Heart (tissue), 3 donors: ENCODE measurements around the genes GDPD4 and CLNS1A.

GRCh38 chr11:75402574-75403626 is 3.6 kb downstream of the RPS3 start:
- RAMPAGE, long total RNA, 2 experiments, result no peak in any of the 2 experiments

DNA sequence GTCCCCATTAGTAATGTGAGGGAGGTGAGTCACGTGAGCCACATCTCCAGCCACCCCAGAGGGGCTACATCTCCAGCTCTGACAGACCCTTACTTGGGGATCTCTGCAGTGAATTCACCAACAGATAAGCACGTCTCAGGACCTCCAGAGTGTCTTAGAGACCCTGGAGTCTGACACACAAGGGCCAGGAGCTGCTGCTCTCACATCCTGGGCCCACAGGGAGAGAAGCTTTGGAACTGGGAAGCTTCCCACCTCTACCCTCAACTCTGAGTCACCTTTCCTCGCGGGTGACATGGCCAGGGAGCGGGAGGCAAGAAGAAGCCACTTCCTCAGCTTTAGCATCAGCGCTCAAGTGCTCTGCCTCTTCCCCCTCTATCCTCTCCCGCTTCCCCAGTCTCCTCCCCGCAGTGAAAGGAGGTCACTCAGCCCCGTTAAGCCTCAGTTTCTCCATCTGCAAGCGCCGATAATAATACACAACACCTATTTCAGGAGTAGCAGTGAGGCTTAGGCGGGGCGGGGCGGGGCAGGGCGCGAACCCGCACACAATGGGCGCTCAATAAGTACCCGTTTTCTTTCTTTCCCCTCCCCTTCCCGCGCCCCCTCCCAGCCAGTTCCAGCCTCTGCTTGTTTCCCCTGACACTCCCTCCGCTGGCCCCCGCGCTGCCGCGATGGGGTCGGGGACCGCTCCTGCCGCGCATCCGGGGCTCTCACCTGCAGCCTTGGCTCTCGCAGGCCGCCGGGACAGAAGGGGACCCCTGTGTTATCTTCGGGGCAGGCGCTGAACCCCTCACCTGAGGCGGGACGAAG is 1.0 kb downstream of the GDPD5 start:
- RAMPAGE, long total RNA, 2 experiments, result no peak in any of the 2 experiments

GRCh38 chr11:75782465-75783002 is 14.0 kb downstream of the DGAT2 start:
- RAMPAGE, long total RNA, 2 experiments, result no peak in any of the 2 experiments

DNA sequence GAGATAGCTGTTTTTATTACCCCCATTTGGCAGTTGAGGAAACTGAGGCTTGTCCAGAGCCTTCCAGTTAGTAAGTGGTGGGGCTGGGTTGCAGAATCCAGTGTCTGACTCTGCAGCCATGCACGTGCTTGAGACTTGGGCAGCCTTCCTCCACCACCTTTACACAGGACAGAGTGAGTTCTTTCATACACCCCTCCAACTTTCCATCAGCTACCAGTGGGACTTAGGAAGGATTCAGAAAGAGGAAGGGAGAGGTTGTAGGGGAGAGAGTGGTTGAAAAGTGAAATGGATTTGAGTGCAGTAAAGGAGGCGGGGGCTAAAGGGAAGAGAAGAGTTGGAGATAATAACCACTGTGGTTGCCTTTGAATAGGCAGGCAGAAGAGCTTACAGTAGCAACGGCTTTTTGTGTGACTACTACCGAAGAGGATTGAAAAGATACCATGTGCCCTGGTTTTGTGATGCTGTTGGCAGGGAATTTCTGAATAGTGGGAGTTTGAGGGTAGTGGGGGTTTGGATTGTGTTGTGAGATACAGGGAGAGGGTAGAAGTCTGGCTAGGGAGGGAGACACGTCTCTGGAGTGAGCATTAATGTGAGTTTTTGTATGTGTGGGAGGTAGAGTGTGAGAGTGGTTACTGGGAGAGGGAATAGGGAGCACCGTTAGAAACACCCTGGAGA is 1.7 kb downstream of the UVRAG start:
- RAMPAGE, long total RNA, 2 experiments, result no peak in any of the 2 experiments

DNA sequence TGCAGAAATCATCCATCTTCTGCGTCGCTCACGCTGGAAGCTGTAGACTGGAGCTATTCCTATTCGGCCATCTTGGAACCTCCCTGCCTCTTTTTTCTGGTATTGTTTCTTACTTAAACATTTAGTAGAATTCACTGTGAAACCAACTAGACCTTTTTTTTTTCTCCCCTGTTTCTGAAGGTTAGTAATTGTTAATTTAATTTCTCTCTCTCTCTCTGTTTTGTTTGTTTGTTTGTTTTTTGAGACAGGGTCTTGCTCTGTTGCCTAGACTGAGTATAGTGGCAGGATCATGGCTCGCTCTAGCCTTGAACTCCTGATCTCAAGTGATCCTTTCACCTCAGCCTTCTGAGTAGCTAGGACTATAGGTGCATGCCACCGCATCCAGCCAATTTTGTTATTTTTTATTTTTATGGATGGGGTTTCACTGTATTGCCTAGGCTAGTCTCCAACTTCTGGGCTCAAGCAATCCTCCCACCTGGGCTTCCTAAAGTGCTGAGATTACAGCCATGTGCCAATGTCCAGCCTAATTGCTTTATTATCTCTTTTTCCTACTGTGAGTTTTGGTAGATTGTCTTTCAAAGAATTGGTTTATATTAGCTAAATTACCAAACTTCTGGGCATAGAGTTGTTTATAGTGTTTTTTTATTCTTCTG is 165.1 kb downstream of the UVRAG start:
- RAMPAGE, long total RNA, 2 experiments, result no peak in any of the 2 experiments

- RAMPAGE, long total RNA, 2 experiments, result no peak in any of the 2 experiments
Measured at GRCh38 chr11:76247932-76248376, 41.7 kb upstream of the WNT11 start.

GRCh38 chr11:76610661-76611545 is 59.6 kb downstream of the LRRC32 start:
- RAMPAGE, long total RNA, 2 experiments, result no peak in any of the 2 experiments

DNA sequence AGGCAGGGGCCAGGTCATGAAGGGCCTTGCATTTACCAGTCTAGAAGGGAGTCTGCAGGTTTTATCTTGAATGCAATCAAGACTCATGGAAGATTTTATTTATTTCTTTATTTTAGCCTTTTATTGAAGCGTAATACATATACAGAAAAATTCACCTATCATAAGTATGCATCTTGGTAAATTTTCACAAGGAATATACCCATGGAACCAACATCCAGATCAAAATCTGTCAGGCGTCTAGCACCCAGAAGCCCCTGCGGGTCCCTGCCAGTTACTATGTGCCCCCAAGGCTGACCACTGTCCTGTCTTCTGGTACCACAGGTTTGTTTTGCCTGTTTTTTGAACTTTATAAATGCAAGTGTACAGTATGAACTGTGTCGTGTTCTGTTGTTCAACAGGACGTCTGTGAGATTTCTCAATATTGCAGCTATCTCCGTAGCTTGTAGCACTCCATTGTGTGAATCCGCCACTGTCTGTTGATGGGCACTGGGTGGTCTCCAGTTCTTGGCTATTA is 25.2 kb upstream of the TSKU start:
- RAMPAGE, long total RNA, 2 experiments, result no peak in any of the 2 experiments

DNA sequence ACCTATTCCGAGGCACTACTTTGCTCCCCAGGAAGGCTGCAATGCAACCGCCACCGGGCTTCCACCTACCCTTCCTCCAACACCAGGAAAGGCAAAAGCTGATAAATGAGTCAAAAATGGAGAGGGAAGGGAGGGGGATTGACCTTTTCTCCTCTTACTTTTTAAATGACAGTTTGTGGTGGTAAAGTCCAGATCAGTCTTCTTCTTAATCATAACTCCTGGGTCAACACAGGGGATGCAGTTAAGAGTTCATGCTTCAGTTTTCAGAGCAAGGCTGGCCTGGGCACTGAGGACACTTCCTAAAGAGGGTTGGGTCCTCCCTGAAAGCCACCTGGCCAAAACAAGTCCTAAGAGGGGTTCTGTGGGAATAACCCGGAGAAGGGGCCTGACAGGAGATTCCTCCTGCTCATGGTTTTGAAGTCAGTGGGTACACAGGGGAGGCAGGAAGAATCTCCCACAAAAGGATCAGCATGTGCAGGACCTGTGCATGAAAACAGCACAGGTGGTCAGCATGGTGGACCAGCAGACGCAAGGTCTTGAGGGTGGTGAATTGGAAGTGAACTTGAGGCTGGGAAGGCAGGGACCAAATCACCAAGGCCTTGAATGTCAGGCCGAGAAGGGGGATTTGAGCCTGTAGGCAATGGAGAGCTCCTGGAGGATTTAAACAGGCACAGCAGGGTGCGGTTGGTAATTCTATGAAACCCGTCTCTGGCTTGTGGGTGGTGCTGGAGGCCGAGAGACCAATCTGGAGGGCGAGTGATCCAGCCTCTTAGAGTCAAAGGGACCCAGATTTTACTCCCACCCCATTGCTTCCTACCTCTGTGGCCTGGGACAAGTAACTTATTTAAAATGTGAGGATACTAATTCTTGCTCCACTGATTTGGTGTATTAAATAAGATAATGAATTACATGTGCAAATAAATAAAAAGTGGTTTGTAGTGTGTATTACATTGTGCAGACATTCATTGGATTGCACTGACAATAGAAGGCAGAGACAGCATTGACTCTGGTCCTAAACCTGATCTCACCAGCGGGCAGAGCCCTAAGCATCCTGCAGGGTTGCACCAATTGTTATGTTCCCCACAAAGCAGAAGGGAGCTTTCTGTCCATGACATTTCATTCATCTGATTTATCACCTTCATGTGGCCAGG is 2.3 kb downstream of the TSKU start:
- RAMPAGE, long total RNA, 2 experiments, result no peak in any of the 2 experiments

DNA sequence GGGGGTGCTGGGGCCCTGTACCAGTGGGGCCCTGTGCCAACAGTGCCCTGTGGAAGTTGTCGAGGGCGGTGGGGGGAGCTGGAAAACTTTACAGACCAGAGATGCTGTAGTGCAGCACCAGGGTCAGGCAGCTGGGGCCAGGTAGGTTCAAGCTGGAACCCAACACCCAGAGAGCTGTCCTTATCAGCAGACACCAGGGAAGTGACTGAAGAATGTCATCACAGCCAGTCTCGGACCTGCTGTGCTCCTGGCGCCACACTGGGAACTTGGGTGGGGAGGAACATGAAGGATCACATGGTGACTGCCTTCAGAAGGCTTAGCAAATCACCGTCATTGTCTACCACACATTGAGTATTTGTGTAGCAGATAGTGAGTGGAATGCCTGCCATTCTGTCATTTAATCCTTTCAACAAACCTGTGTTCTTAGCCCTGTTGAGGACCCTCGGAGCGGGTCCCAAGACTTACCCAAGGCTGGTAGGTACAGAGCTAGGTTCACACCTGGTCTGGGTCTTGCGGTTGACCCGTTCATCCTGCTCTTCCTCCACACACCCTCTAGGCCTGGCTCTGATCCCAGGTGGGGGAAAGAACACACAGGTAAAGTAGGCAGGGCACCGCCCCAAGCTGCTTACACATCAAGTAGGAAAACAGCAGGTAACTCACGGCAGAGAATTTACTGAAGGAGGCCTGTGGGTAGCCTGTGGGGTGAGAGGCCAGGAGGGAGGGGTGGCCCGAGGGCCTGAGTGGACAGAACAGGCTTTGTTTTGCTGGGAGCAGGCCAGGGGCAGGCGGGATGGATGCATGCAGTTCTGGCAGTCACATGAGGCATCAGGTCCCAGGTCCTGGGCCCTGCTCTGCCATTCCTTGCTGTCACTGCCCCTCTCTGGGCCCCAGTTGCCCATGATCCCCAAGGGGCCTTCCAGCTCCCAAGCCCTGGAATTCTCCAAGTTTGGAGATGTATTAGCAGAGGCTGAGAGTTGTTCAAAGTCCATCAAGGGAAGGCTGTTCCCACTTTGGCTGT is 5.4 kb downstream of the TSKU start:
- RAMPAGE, long total RNA, 2 experiments, result no peak in any of the 2 experiments

DNA sequence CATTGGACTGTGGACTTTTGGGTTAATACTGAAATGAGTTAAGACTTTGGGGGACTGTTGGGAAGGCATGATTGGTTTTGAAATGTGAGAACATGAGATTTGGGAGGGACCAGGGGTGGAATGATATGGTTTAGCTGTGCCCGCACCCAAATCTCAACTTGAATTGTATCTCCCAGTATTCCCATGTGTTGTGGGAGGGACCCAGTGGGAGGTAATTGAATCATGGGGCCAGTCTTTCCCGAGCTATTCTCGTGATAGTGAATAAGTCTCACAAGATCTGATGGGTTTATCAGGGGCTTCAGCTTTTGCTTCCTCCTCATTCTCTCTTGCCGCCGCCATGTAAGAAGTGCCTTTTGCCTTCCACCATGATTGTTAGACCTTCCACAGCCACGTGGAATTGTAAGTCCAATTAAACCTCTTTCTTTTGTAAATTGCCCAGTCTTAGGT is 9.2 kb downstream of the TSKU start:
- RAMPAGE, long total RNA, 2 experiments, result no peak in any of the 2 experiments

GRCh38 chr11:76801079-76801766 is 18.1 kb downstream of the TSKU start:
- RAMPAGE, long total RNA, 2 experiments, result no peak in any of the 2 experiments

DNA sequence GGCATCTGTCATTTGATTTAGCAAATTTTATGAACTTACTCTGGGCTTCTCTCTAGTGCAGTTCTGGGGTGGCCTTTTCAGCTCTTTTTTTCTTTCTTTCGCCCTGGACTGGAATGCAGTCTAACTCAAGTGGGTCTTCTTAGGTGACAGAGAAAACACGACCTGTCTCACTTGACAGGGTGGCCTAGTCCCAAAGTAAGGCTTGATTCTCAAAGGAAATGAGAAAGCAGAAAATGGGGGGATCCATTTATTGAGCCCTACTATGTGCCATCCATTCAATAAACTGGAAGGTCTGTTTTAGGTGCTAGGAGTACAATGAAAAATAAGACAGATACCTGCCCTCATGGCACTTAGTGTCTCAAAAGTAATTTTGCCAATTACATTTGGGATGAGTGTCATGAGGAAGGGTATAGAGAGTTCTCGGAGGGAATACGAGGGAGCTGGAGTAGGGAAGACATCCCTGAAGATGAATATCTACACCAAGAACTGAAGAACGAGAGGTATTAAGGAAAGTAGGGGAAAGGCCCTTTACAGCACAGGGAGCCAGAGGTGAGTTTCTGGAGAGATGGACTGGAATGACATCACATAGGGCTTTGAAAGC is 6.4 kb upstream of the B3GNT6 start:
- RAMPAGE, long total RNA, 2 experiments, result no peak in any of the 2 experiments

- RAMPAGE, long total RNA, 2 experiments, result no peak in any of the 2 experiments
Measured at GRCh38 chr11:77140045-77140871, 12.2 kb downstream of the MYO7A start.

DNA sequence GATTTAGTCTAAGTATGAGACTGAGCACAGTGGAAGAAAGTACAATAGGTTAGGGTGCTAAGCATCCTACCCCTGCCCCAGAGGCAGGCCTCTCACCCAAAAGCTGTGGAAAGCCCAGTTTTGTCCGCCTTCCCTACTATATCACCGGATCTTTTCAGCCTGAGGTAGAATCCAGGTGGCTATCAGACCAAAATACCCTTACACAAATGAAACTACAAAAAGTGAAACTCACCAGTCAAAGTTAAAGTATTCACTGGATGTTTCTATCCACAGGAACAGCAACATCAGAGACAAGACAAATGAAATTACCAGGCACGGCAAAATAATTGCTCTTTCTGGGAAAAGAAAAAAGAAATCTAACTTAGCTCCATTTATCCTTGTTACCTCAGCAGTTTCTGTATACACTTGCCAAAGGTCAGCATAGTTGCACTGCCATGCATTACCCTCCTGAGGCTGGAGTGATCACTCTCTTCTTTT is 16.6 kb downstream of the GDPD4 start:
- RAMPAGE, long total RNA, 2 experiments, result no peak in any of the 2 experiments

DNA sequence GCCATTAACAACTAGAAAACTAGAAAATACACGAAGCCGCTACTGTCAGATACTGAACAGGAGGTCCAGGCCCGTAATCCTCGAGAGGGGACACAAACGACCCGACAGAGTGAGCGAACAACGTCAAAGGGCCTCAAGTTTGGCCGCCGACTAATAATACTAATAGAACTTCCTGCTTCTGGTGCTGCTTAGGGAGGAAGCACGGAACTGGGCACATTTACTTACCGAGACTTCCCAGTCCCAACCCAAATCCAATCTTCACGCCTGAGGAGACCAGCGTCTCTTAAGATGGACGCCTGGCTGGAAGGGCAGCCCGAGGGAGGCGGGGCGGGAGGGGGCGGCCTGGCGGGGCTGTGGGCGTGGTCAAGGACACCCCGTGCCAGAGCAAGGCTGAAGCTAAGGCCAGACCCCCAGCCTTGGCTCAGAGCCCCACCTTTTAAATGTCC is at the start of gene GDPD4:
Gene GDPD4, minus strand, starts transcription at position 307 of the 446 bp plus-strand sequence.
- RAMPAGE, long total RNA, 2 experiments, result no peak in any of the 2 experiments

GRCh38 chr11:77590335-77590701 is 565 bp downstream of the AQP11 start:
- RAMPAGE, long total RNA, 2 experiments, result no peak in any of the 2 experiments

GRCh38 chr11:77637335-77638232 is at the start of gene CLNS1A:
CLNS1A (minus strand) TSS chr11:77637794.
- RAMPAGE, long total RNA, 2 experiments, result start-site peak on the minus strand in 2 of 2 experiments, at chr11:77637763-77637807 at its widest, 1,698 to 3,119 reads per replicate

GRCh38 chr11:77819052-77819785 is 1.3 kb downstream of the RSF1 start:
- RAMPAGE, long total RNA, 2 experiments, result no peak in any of the 2 experiments

GRCh38 chr11:78014785-78015391 is 8.2 kb downstream of the KCTD14 start:
- RAMPAGE, long total RNA, 2 experiments, result no peak in any of the 2 experiments